Measurements from ENCODE around the genes ZNF485 and ALOX5.

- PRO-cap = no peak
Observed at GRCh38 chr10:43315580-43316053, 48.8 kb upstream of the RASGEF1A start.

DNA sequence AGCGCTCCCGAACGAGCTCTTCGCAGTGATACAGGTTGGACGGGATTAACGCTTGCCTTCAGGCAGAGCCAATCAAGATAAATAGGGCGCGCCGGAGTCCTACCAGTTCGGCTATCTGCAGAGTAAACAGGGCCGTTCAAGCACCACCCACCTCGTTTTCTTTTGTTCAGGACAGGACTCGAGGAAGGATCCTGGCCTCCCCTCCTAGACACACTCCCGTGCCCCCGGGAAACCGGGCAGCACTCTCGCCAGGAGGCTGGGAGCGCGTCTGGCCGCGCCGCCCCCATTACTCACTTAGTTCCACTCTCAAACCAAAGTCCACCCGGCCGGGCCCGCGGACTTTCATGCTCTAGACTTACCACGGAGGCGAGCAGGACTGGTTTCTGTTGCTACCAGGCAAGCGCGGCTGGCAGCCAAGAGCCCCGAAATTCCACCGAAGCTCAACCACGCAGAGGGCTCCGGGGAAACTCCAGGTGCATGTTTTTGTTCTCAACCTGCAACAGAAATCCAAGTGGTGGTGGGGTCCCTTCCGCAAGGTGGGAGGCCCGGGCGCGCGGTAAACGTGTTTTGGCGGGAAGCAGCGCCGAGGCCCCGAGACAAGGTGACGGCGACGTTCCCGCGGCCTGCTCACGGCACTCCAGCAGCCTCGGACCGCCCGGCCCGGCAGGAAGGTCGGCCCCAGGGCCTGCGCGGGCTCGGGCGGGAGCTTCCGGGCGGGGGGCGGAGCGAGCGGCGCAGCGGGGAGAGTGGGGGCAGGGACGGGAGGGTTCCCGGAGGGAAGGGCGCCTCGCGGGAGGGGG, 12.7 kb downstream of the HNRNPF start:
- PRO-cap = unidirectional peak, minus-strand start at position 385 of the sequence; bidirectional peak, plus-strand start outside the sequence, minus-strand start at position 653 of the sequence

DNA sequence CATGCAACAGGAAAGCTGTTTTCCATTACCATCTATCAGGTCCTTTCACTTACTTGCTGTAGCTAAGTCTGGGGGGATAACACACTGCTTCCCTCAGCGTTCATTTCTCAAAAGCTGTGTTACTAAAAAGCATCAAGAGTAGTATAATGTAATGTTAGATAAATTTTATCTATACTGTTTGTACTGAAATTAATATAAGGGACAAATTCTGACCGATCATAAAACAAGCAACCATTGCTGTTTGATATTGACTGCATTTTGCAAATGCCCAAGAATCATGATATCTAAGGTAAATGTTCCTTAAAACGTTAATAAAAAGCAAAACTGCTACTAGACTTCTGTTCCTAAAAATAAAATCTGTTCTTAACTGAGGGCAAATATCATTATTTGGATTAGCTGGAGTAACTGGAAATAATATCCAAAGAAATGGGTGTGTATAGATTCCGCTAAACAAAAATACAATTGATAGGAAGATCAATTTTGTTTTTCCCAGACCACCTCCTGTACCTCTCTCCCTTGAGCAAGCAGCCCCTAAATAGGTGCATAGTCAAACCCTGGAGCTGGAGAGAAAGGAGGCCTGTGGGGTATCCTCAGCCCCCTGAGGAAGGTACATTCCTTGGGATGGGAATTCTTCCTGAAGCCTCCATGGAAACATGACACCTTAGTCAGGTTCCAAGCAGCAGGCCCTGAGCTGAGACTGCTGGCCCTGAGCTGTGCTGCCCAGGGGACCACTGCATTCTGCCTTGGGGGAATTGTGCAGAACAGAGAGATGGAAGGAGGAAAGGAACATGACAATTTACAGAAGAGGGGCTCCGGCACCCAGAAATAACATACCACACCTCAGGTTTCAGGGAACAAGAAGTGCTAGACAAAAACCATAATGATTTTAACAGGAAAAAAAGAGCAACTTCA, 7.5 kb downstream of the HNRNPF start:
- PRO-cap = no peak

- PRO-cap = no peak
Observed at GRCh38 chr10:43605863-43607037, at the start of gene ZNF485. TSS of gene ZNF485 (plus strand) at chr10:43606438.

DNA sequence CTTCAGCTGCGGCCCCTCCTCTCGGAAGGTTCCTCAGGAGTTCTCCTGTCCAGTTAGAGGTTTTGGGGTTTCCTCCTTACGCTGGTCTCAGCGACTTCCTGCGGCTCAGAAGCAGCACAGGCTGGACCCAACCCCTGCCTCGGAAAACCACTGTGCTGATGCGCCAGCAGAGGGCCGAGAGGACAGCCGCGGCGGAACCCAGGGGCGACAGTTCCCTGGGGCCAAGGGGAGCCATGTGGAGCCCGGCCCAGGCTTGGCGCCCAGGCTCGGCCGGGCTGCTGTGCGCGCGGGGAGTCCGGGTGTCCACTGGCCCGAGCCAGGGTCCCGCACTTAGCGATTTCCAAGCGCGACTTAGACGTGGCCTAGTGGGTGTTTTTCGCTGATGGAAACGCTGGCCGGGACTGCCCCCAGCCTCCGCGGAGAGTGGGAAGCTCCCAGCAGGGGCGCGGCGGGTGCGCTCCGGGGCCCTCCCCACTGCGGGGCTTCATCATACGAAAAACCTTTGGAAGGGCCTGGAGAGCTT, 18.6 kb upstream of the ZNF32 start:
- PRO-cap = no peak

GRCh38 chr10:43972234-43972494, 323.5 kb upstream of the ZNF32 start:
- PRO-cap = no peak

GRCh38 chr10:44294666-44295183, 90.2 kb downstream of the CXCL12 start:
- PRO-cap = no peak

GRCh38 chr10:44576600-44577350, 191.9 kb upstream of the CXCL12 start:
- PRO-cap = no peak

GRCh38 chr10:44827778-44828204, 83.3 kb upstream of the TMEM72 start:
- PRO-cap = no peak

DNA sequence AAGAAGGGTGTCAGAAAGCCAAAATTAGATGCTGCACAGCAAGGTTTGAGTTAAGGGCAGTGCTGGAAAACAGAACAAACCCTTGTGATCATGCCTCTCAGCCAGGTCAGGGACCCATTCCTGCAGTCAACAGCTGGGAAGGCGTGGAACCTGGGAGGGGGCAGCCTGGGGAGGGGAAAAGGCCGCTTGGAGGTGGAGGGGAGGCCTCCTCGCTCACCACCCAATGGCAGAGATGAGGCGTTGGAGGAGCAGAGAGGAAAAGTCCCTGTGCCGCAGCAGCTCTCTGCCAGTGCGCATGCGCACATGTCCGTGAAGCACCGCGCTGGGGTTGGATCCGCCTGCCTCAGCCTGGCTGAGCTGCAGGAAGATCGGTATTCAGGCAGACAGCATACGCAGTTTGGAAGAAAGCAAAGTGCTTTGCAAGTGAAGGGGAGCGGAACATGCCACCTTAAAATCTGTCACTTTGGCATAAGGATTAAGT, 32.5 kb upstream of the TMEM72 start:
- PRO-cap = no peak

DNA sequence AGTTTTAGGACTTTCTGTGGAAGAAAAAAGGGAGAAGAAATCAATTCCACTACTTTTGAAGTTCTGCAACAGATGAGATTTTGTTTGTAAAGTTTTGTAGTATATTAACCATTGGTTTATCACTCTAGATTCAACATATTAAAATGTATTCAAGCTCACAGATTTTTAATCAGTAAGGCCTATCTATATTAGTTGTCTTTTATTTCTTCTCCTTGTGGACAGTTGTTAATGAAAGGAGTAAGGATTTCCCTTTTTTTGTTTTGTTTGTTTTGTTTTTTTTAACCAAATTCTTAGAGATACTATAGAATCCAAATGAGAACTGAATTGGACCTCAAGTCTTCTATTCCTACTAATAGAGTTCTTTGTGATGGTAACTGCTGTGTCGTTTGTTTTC, 3.7 kb downstream of the ZNF22 start:
- PRO-cap = no peak

DNA sequence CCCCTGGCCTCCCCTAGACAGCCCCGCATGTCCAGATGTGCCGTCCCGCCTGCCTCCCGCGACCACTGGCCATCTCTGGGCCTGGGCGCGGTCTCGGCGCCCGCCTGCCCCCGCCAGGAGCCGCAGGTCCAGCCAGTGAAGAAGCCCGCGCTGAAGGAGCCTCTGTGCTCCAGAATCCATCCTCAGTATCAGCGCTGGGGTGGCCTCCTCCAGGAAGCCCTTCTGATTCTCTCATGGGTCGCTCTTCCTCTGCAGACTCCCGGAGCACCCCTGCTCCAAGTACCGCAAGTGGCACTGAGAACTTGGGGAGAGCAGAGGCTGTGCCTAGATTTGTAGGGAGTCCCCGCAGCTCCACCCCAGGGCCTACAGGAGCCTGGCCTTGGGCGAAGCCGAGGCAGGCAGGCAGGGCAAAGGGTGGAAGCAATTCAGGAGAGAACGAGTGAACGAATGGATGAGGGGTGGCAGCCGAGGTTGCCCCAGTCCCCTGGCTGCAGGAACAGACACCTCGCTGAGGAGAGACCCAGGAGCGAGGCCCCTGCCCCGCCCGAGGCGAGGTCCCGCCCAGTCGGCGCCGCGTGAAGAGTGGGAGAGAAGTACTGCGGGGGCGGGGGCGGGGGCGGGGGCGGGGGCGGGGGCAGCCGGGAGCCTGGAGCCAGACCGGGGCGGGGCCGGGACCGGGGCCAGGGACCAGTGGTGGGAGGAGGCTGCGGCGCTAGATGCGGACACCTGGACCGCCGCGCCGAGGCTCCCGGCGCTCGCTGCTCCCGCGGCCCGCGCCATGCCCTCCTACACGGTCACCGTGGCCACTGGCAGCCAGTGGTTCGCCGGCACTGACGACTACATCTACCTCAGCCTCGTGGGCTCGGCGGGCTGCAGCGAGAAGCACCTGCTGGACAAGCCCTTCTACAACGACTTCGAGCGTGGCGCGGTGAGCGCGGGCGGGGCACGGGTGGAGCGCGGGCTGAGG, at the start of gene ALOX5:
Gene ALOX5 (plus strand): TSS at position 715 of the 967 bp plus-strand sequence.
- PRO-cap = no peak

GRCh38 chr10:45375604-45376425, 1.8 kb downstream of the ALOX5 start:
- PRO-cap = no peak

DNA sequence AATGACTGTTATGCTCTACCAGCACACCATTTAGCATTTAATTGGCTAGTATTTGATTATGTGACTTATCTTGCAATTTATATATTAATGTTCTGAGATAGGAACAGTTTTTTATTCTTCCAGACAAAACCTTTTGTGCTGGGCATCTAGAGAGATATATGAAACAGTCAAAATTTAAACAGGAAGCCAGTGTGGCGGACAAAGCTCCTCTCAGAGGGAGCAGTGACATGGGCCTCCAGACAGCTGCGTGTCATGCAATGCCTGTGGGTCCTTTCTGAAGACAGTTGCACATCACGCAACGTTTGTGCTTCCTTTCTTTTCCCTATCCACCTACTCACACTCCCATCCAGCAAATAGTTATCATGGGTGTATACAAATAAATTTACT, 74.7 kb downstream of the MARCHF8 start:
- PRO-cap = no peak

- PRO-cap = no peak
Observed at GRCh38 chr10:46524096-46524864, 32.2 kb downstream of the GPRIN2 start.

DNA sequence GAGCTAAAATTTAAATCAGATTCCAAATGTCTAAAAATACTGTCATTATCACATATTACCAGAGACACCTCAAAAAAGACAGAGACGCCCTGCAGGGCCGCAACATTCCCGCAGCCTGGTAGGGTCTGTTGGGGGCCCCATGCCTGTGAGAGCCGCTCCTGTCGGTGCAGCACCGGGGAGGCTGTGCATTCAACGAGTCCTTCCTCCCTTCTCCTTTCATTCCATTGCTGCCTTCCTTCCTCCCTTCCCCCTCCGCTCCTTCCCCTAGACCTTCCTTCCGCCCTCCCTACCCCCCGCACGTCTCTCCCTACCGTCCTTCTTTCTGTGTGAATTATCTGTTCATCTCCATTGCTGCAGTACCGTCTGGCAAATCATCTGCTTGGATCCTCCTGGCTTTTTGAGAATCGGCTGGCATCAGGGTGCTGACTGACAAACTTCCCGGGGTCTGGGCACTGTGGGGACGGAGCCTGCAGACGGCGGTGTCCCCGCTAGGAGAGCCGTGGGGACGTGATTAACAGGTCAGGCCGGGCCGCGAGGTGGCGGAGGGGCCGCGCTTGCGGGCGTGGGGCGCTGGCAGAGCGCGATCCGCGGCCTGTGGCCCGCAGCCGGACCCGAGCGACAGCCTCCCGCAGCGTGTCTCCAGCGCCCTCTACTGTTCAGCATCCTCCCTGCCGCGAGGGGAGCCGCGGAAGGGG, 18.7 kb downstream of the SYT15 start:
- PRO-cap = no peak

DNA sequence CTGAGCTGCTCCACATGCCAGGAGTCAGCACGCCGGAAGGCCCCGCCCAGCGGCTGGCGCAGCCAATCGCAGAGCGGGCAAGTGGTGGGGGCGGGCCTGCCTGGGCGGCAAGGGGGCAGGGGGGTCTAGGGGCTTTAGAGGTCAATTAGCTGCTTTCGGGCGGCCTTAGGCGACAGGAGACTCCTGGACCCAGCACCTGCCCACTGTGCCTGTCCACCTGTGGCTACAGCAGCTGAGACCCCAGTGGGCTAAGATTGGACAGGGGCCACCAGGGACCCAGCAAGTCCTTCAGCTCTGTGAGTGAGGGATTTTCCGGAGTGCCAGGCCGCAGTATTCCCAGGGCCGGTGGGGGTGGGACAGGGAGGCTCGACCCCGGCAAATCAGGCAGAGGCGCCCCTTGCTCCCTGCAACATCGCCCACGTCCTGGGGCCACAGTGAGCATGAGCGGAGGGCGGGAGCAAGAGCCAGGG, 154.3 kb upstream of the PTPN20 start:
- PRO-cap = no peak

DNA sequence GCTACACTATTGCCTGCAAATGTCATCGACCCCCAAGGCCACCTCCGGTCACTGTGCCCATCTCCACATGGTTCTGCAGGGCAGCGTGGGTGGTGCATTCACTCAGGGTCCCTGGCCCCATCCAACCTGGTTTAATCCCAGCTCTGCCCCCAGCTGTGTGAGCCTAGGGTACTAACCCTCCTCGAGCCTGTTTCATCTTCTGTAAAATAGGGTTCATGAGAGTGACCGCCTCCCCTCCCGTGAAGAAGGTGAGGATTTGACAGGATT, 114.8 kb downstream of the PTPN20 start:
- PRO-cap = no peak

DNA sequence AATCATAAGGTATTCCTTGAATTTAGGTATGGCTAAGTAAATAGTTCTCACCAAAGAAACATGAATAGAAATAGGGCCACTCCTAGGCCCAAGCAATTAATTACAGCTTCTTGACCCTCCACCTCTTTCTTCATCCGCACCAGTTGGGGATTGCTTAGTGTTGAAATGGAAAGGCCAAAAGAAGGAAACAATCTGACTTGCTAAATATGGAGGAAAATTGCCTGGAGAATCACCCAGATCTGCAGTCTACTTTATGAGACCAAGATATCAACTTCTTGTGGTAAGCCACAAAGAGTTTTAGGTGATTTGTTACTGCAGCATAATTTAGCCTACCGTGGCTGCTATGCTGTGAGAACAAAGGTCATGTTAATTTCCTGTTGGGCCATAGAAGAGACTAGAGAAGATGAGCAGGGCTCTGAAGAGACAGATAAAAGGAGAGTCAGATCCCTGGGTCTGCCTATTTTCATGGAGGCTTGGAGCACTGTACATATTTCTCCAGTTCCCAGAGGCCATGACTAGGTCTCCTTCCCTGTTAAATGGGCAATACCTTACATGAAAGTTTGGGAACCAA, 93.4 kb upstream of the GDF10 start:
- PRO-cap = no peak

DNA sequence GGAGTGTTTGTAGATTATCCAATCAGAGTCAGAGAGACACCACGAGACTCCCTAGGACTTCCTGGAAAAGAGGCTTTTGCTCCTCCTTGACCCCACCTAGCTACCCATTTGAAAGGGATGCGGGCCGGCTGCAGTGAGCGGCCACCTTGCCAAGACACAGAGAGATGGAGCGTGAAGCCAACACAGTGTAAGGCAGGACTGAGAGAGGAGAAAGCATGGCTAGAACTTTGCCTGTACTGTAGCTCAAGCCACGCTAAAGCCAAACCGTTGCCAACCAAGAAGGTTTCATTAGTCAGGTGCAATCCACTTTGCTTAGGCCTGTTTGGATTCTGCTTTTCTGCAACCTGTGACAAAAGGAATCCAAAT, 3.4 kb upstream of the GDF2 start:
- PRO-cap = no peak

Data from mesothelial cell of epicardium (in vitro differentiated cells).